Metanephros (tissue), 2 donors: ENCODE results near the genes AGFG1 and SCYGR2.

DNA sequence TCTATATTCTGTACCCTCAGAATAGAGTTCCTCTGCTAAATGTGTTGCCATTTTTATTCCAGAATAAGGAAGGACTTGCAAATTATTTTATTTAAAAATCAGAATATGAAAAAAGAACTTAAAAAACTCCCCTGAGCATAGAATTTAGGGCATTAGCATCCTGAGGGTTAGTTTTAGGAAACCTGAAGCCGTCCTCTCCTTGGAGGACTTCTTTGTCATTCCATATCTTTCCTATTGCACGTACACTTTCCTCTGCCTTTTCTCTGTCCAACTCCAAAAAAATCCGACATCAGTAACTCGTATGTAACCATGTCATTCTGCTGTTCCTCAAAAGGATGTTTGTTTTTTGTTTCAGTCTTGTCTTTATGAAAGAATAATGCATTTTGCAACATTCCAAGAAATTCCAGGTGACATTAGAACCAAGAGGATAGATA, 38.0 kb upstream of the NYAP2 start:
- RAMPAGE, long total RNA = no peak

DNA sequence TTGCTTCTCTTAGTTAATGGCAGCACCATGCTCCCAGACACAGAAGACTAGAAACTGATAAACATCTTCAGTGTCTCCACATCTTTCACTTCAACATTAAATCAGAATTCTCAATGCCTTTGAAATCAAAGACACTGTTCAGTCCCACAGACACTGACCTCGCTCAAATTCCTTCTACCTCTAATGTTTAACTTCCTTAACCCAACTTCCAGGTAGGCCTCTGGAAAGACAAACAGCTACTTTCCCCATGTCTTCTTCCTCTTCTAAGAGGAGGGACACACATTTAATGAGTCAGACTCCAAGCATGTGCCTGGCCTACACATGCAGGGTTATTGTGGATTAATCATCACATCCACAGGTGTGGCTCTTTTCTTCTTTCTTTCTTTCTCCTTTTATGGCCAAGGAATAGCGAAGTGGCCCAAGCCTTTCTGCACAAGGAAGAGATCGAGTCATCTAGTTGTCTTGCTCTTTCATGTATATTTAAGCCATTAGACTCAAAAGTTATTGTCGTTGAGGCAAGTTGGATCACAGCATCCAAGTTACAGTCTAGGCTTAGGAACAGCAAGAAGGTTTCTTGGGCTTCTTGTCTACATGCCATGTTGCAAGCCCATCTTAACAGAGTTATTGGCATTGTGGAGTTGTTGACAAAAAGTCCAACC, 387.8 kb downstream of the IRS1 start:
- RAMPAGE, long total RNA = no peak

DNA sequence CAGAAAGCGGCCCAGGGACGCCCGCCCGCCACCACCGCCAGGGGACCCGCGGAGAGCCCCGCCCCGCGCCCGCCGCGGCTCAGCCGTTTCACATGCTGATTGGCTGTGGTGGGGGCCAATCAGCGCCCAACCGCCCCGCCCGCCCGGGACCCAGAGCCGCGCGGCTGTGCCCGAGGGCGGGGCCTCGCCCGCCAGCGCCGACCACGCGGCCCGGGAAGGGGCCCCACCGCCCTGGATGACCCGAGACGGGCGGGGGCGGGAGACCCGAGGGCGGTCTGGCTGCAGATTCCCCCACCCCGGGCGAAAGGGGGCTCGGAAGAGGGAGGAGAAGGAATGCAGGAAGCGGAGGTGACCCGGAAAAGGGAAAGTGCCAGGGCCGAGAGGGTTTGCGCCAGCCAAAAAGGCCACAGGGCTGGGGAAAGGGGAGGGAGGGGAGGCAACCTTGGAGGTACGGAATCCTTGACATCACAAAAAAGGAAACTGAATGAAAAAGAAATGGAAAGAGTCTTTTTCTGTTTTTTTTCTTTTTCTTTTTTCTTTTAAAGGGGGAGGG, 7.9 kb downstream of the IRS1 start:
- RAMPAGE, long total RNA = no peak

- RAMPAGE, long total RNA = no peak
These were observed 73.3 kb downstream of the RHBDD1 start for GRCh38 chr2:226908999-226909718.

GRCh38 chr2:227416015-227416631, 28.4 kb upstream of the SCYGR1 start:
- RAMPAGE, long total RNA = no peak

GRCh38 chr2:227471779-227472660, at the start of gene AGFG1:
Gene AGFG1, plus strand, starts transcription at chr2:227472156.
- RAMPAGE, long total RNA = no peak

GRCh38 chr2:227495397-227495737, 23.4 kb downstream of the AGFG1 start:
- RAMPAGE, long total RNA = no peak

DNA sequence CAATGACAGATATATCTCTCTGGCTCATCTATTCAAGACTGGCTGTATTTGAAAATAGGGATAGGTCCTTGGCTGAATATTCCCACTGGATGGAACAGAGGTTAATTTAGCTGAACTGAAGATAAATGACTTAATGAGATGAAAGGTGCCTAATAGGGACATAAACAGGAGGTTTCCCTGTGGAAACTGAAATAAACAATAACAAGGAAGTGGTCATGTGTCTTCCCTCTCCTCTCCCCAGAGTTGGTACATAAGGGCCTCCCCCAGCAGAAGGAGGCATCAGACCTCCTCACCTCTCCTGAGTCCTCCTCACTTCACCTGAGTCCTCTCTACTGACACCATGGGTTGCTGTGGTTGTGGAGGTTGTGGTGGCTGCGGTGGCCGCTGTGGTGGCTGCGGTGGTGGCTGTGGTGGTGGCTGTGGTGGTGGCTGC, at the start of gene SCYGR2:
Gene SCYGR2 (plus strand): TSS at position 341 of the 433 bp plus-strand sequence.
- RAMPAGE, long total RNA = no peak

DNA sequence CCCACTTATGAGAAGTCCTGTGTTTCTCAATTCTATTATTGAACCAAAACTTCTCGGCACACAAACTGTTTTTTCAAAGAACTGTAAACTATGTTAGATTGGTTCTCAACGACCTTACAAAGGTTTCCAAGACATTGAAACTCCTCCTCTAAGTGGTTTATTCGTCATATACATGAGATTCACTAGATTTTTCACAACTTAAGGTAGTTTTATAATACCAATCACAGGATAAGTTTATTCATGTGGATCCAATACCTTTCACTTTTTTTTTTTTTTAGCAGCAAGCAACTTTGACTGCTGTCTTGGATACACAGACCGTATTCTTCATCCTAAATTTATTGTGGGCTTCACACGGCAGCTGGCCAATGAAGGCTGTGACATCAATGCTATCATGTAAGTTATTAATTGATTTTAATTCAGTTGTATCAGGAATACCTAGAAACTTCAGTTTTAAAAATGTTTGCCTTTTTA, 1.6 kb downstream of the CCL20 start:
- RAMPAGE, long total RNA = no peak

DNA sequence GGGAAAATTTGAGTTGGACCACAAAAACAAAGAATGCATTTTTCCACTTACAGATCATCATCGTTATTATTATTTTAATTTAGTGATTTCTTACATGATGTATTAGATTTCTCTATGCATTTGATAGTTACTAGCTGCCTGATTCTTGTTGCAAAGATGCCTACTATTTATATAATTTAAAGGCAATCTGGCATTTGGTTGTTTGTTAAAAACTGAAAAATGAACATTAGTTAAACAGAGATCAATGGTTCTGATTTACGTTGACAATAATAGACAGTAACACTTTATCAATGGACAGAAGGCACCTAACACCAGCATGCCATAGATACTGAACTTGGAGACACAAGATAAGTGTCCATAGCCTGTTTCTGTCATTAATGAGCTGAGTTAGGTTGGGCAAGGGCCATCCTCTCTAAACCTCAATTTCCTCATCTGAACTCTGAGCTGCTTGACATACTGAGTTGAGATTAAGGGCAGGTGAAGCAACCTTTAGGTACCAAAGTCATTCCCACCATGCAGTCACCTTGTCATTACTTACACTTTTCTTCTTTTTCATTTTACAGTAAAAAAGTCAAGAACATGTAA, 2.9 kb downstream of the CCL20 start:
- RAMPAGE, long total RNA = no peak

GRCh38 chr2:228179968-228181162, 1.1 kb downstream of the SPHKAP start:
- RAMPAGE, long total RNA = no peak

DNA sequence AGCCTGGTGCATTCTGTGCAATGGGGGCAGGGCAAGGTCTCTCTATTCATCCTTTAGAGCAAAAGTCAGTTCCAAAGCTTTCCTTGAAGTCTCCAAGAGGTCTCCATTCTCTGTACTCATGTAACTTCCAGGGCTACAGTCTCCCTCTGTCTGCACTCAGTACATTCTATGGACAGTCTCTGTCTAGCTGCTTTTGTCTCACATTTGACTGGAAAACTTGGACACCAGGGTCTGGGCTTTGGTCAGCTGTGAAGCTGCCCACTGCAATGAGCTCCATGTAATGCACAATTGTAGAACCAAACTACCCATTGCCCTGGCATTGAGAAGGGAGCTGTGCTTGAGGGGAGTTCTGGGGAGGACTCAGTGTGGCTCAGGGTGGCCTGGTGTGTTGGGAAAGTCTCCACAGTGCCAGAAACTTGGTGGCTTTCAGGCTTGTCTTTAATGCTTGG, 203.2 kb downstream of the PID1 start:
- RAMPAGE, long total RNA = no peak

DNA sequence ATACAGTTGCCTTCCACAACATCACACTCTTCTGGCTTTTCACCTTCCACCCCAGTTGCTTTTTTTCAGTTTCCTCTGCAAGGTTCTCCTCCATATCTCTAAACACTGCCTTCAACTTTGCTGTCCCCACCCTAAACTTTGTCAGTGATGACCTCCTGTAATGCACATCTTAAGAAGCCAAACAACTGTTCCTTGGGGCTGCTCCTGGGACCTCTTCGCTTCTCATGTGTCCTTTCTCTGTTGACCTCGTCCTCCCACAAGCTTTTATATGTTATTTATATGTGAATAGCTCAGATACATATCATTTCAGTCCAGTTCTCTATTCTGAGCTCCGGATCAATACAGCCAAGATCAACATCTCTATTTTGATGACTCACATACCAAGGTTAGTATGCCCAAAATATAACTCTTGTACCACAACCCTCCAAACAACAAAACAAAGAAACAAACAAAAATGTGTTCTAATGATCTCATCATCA, 154.3 kb downstream of the PID1 start:
- RAMPAGE, long total RNA = no peak

DNA sequence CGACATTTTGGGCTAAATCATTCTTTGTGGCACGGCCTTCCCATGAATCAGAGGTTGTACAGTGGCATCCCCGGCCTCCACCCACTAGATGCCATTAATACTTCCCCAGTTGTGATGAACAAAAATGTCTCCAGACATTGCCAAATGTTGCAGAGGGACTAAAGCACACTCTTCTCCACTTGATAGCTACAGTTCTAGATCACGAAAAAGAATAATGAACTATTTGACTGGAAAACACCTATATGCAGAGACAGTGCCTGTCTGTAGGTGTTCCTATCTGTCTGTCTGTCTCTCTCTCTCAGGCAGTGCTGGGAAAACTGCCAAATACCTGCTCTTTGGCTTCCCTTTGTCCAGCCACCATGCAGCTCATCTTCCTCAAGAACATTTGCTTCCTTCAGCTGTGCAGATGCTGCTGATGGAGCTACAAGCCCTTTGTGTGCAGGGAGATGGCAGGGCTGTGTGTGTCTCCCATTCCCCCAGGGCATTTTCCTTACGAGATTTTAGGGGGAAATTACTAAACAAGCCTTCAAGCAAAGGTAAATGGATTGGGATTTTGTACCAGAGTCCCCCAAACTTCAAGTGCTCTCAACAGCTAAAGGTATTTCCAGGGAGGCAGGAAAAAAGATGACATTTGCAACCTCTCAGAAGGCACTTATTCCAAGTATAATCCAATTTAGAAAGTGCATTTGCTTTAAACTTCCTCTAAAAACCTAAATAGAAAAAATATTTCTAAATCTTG, 143.3 kb downstream of the PID1 start:
- RAMPAGE, long total RNA = no peak

DNA sequence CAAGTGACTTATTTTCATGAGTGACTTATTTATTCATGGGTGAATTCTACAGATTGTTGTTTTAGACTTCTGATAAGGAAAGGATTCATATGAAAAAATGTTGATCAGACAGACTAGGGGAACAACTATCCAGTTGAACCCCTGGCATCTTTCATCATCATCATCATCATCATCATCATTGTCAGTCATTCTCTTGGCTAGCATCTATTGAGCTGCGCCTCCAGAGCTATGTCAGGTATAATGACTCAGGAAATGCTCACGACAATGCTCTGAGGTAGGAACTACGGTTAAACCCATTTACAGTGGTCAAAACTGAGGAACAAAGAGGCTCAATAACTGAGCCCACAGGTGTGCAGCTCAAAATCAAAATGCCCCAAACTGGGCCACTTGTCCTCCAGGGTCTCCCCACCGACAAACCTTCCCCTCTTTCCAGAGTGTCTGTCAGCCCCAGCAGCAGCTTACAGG, 93.5 kb downstream of the PID1 start:
- RAMPAGE, long total RNA = no peak

DNA sequence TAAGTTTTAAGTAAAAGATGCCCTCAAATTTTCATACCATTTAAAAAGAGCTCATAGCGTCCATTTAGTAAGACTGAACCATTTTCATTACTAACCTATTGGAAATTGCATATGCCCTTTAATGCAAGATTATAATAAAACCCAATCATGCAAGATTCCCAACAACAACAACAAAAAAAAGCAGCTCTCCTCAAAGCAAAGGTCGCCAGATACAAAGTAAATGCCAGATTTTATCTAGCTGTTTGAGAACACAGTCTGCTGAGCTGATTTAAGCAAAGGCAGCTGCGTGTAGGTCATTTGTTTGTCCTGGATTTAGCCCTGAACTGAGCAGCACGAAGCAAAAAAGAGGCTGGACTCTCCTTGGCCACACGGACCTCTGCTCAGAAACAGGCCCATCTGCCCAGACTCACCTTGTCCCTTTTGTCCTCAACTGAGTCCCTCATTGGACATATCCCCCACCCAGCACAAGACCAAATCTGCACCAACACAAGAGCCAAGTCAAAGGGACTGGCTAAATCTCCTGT, 91.5 kb downstream of the PID1 start:
- RAMPAGE, long total RNA = no peak

DNA sequence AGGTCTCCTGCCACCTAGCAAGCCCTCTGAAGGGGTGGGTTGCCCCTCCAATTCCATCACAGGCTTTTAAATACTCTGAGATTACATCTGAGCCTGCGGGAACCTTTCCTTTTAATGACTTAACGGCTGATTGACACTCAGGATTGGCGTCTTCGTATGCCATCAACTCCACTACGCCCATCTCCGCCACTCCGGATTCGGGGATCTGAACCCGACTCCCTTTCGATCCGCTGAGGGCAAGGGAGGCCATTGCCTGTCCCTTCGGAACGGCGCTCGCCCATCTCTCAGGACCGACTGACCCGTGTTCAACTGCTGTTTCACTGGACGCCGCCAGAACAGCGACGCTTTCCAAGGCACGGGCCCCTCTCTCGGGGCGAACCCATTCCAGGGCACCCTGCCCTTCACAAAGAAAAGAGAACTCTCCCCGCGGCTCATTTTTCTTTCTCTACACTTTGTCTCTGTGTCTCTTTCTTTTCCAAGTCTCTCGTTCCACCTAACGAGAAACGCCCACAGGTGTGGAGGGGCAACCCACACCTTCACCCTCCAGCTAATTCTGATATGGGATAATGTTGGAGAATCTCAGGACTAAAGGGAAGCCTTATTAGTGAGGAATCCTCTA, 90.4 kb downstream of the PID1 start:
- RAMPAGE, long total RNA = no peak

GRCh38 chr2:229231392-229232289, 39.4 kb downstream of the PID1 start:
- RAMPAGE, long total RNA = no peak

DNA sequence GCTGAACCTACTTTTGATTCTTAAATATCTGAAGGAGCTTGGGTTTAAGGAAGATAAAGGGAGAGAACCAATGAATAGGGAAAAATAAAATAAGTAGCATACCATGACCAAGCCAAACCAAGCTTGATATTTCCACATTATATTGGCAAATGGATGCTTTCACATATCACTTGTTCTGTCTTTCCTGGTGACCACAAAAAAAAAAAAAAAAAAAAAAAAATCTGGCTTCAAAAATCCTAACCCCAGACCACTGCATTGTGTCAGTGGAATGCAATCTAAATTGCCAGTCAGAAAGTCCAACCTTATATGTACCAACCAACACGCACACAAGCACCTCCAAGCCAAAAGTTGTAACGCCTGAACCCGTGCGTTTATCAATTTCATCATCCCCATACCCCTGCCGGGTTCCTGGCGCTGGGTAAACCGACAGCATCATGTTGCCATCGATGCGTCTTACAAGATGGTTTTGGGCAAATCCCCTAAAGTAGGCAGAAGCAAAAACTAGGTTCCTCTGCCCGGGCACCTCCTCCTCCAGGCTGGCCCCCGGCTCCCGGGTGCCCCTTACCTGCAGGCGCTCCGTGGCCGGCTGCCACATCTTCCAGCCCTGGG, 534 bp downstream of the PID1 start:
- RAMPAGE, long total RNA = no peak

- RAMPAGE, long total RNA = no peak
These were observed 881 bp downstream of the DNER start for GRCh38 chr2:229713253-229714095.